Adrenal gland (tissue), 7 donors: Measurements from ENCODE around the genes ABHD15 and EVI2B.

GRCh38 chr17:29566900-29567818 lies at the start of gene ABHD15:
TSS of gene ABHD15 (minus strand) at chr17:29567037.
- PRO-cap, 3 experiments, result peak in 3 of 3 experiments; most common plus-strand start chr17:29567199 (in 1); most common minus-strand start chr17:29567033 (in 3)
- RAMPAGE, long total RNA, 4 experiments, result start-site peak on the plus strand in 1 of 4 experiments, at chr17:29567160-29567285 at its widest, 8 reads per replicate
- RRBS, result under 1% methylated on average over 47 of the region's 101 CpGs

DNA sequence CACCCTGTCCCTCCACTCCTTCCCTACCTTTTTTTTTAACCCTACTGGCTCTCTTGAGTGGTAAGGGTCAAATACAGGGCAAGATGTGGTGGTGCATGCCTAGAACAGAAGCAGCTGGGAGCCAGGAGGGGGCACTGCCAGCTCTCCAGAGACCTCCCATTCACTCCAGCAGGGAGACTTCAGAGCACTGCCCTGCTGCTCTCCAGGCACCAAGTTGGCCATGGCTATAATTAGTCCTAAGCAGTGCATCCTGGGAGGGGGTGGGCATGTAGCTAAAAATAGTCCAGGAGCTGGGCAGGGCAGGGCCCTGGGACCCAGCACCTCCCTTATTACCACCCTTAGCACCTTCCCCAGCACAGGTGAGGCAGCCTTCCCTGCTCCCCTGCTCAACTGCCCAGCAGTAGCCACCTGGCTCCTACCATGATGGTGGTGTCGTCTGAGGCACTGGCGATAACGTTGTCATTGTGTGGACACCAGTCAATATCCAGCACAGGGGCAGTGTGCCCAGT lies 3.4 kb downstream of the CORO6 start:
- PRO-cap, 3 experiments, result no peak in any of the 3 experiments
- RAMPAGE, long total RNA, 4 experiments, result no peak in any of the 4 experiments
- RRBS, result no CpG with 5 or more reads among the region's 3 CpGs

DNA sequence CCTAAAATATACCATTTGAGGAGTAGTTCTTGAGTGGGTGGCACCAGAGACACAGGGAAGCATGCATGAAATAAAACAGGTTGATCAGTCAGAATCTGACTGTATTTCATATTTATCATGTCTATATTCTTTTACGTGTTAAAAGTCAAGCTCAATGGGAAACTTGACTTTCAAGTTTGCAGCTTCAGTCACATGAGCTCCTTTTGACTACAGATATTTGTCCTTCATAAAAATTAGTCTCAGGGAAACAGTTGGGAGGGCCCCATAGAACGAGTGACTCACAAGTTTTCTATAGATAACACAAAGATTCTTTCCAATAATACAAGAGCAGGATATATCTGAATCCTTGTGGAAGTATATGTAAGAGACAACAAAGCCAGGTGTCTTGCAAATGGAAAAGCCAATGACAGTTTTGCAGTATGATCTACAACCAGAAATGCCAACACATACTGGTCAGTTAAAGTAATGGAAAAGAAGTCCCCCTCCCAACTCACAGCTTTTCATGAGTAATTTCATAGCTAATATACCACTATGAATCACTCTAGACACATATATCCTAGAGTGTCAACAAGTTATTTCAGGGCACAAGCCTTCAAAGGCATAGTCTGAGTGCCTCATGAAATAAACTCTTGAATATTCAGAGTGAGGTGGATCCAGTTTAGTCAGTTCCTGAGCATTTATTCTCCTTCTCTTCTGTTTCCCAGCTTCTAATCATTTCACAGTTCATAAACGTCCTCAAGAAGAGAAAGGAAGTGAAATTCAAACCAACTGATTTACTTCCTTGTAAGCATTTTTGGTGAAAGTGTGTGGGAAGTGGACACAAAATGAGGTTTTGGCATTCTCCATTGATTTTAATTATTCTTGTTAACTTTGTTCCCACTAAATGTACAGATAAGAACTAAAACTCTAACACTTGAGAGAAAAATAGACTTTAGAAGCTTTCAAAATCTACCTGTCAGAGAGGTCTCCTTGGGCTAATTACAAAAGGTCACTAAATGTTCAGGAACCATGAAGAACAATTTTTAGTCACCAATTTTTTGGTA lies 42.5 kb upstream of the CORO6 start:
- PRO-cap, 3 experiments, result no peak in any of the 3 experiments
- RAMPAGE, long total RNA, 4 experiments, result no peak in any of the 4 experiments
- RRBS, result no CpG with 5 or more reads among the region's 3 CpGs

DNA sequence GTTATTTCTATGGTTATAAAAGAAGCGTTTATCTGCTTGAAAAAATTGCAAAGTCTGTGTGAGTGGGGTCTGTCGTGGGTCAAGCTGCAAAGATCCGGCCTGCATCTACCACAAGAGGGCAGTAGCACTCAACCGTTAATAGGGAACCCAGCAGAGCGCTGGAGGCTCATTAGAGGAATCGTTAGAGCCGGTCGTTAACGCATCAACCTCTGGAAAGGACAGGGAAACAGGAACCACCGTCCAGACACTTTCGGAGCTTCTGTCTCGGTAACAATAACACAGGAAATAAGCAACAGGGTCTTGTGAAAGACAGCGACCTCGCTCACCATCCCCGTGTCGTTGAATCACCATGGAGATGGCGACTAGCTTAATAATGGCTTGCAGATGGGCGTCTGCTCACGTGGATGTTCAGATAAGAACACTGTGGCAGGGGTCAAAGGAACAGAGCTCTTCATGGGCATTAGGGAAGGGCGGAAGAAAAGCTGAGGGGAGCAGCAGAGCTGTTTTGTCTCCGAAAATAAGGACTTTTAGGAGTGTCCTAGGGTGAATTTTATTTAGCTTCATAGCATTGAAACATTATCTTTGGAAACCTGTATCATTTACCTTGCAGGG lies 11.9 kb upstream of the NSRP1 start:
- PRO-cap, 3 experiments, result peak in 3 of 3 experiments; most common plus-strand start position 169 of the sequence (in 2); most common minus-strand start position 261 of the sequence (in 1)
- RAMPAGE, long total RNA, 4 experiments, result no peak in any of the 4 experiments
- RRBS, result 3% methylated on average over 4 of the region's 21 CpGs

GRCh38 chr17:30243193-30243418 lies 7.6 kb upstream of the SLC6A4 start:
- PRO-cap, 3 experiments, result no peak in any of the 3 experiments
- RAMPAGE, long total RNA, 4 experiments, result no peak in any of the 4 experiments
- RRBS, result no CpG with 5 or more reads among the region's 1 CpG

DNA sequence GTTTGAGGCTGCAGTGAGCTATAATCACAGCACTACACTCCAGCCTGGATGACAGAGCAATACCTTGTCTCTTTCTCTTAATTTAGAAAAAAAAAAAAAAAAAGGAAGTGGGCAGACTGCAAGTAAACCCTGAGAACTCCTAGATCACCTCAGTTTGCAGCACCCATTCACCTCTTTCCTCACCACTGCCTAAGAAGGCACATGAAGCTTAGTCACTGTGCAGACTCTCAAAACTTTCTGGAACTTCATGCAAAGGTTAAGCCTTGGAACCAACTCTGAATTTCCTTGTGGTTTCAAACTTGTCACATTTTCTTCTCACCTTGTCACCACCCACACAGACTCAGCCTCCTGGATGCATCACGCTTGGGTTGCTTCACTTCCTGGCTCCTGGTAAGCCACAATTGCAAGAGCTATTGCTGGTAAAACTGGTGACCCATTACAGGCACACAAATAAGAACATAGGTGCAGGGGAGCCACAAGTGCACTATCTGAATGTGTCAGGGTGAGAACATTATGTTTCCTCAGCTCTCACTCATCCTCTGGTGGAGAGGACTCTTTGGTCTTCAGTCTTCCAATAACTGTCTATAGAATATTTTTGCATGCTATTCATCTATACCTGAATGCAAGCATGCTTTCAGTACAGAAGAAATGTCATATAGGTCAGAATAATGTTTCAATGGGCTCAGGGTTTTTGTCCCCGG lies 14.9 kb upstream of the CPD start:
- PRO-cap, 3 experiments, result no peak in any of the 3 experiments
- RAMPAGE, long total RNA, 4 experiments, result no peak in any of the 4 experiments
- RRBS, result no CpG with 5 or more reads among the region's 2 CpGs

GRCh38 chr17:30376231-30377267 lies 2.2 kb upstream of the CPD start:
- PRO-cap, 3 experiments, result no peak in any of the 3 experiments
- RAMPAGE, long total RNA, 4 experiments, result no peak in any of the 4 experiments
- RRBS, result 94% methylated on average over 2 of the region's 11 CpGs

GRCh38 chr17:30461774-30462278 lies 15.4 kb upstream of the GOSR1 start:
- PRO-cap, 3 experiments, result no peak in any of the 3 experiments
- RAMPAGE, long total RNA, 4 experiments, result no peak in any of the 4 experiments
- RRBS, result no CpG with 5 or more reads among the region's 2 CpGs

DNA sequence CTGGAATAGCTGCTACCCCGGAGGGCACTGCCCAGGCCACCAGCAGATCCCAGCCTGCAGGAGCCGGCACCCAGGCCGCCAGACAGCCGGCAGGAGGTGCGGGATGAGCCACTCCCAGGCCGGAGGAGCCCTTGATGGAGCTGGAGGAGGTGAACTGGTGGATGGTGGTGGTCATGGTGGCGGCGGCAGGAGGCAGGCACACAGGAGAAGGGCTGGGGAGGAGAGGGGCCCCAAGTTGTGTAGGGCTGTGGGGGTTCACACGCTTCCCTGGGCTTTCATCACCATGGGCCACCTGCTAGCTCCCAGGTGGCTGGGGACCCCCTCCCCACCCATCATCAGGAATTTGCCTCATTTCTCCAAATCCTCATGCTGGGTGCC lies 94.4 kb downstream of the GOSR1 start:
- PRO-cap, 3 experiments, result no peak in any of the 3 experiments
- RAMPAGE, long total RNA, 4 experiments, result no peak in any of the 4 experiments
- RRBS, result 91% methylated on average over 1 of the region's 9 CpGs

DNA sequence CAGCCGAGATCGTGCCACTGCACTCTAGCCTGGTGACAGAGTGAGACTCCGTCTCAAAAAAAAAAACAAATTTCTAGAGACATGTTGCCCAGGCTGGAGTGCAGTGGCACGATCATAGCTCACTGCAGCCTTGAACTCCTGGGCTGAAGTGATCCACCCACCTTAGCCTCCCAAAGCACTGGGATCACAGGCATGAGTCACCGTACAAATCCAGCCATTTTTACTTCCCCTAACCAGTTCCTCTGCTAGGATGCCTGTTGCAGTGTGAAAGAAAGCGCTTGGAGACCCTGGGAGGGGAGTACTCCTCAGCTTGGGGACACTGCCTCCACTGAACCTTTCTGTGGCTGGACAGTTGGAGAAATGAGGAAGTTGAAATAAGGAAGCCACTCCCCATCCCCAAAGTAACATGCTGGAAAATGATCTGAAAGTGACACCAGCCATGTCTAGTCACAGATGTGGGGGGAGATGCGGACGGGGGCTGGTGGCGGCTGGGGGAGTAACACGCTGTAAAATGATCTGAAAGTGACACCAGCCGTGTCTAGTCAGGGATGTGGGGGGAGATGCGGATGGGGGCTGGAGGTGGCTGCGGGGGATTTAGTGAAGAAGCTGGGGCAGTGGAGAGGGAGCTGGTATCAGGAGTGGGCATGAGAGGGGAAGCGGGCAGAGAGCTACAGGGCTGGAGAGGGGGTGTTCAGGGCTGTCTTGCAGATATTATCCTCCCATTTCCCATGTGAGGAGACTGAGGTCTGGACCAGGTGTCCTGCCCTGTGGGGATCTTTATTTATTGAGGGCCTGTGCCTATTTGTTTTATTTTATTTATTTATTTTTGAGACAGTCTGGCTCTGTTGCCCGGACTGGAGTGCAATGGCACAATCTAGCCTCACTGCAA lies 95.9 kb downstream of the CRLF3 start:
- PRO-cap, 3 experiments, result peak in 1 of 3 experiments; most common plus-strand start position 446 of the sequence (in 1); most common minus-strand start position 334 of the sequence (in 1)
- RAMPAGE, long total RNA, 4 experiments, result no peak in any of the 4 experiments
- RRBS, result no CpG with 5 or more reads among the region's 15 CpGs

- PRO-cap, 3 experiments, result peak in 3 of 3 experiments; most common plus-strand start chr17:30922407 (in 1); most common minus-strand start chr17:30922948 (in 3)
- RAMPAGE, long total RNA, 4 experiments, result no peak in any of the 4 experiments
- RRBS, result 2% methylated on average over 14 of the region's 76 CpGs
Measured at GRCh38 chr17:30922187-30923219, 758 bp downstream of the ADAP2 start.

- PRO-cap, 3 experiments, result peak in 3 of 3 experiments; most common plus-strand start chr17:31008456 (in 2); most common minus-strand start chr17:31008441 (in 3)
- RAMPAGE, long total RNA, 4 experiments, result start-site peak on the plus strand in 2 of 4 experiments, at chr17:31008567-31008638 at its widest, 21 to 23 reads per replicate; start-site peak on the minus strand in 3 of 4 experiments, at chr17:31008504-31008721 at its widest, 5 to 15 reads per replicate
- RRBS, result 2% methylated on average over 21 of the region's 73 CpGs
Measured at GRCh38 chr17:31007820-31008998, 37.4 kb downstream of the RNF135 start.

GRCh38 chr17:31110994-31111529 lies 16.3 kb downstream of the NF1 start:
- PRO-cap, 3 experiments, result no peak in any of the 3 experiments
- RAMPAGE, long total RNA, 4 experiments, result no peak in any of the 4 experiments
- RRBS, result no CpG with 5 or more reads among the region's 2 CpGs

- PRO-cap, 3 experiments, result no peak in any of the 3 experiments
- RAMPAGE, long total RNA, 4 experiments, result no peak in any of the 4 experiments
- RRBS, result no CpG with 5 or more reads among the region's 7 CpGs
Measured at GRCh38 chr17:31187496-31188293, 92.9 kb downstream of the NF1 start.

DNA sequence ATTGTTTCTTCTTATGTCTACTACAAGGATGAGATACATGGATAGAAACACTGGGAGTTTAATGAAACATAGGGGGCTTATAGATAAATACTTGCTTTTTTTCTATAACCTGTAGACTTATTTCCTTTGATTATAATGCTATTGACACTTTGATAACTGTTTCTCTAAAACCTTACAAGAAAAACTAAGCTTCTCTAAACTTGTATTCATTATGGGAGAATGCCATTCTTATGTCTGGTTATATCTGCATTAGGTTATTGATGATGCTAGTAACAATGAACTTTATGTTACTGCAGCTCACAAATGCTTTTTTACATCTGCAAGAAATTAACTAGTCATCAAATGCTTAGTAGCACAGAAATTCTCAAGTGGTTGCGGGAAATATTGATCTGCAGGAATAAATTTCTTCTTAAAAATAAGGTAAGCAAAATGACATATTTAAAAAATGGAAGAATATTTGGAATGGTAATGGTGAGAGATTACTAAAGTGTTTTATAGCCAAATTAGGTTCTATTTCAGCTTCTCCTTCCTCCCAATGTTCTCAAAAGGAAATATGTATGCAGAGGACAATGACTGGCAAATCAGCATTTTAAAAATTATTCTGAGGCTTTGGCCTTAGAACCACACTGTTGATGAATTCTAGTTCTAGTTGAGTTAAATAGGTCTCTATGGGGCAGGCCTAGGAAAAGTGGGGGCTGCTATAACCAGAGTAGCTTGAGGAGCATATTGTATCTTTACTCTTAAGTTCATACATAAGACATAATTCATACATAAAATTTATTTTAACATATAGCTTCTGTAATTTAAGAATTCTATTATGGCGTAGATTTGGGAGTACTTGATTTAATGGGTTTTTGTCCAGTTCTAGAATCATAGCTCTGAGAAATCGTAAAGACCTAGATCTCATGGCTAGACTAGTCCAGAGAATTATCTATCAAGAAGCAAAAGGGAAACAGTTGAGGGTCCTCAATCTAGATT lies 73.6 kb downstream of the OMG start:
- PRO-cap, 3 experiments, result no peak in any of the 3 experiments
- RAMPAGE, long total RNA, 4 experiments, result no peak in any of the 4 experiments
- RRBS, result no CpG with 5 or more reads among the region's 3 CpGs

- PRO-cap, 3 experiments, result no peak in any of the 3 experiments
- RAMPAGE, long total RNA, 4 experiments, result no peak in any of the 4 experiments
- RRBS, result no CpG with 5 or more reads among the region's 5 CpGs
Measured at GRCh38 chr17:31310202-31310873, 3.5 kb downstream of the EVI2B start.

DNA sequence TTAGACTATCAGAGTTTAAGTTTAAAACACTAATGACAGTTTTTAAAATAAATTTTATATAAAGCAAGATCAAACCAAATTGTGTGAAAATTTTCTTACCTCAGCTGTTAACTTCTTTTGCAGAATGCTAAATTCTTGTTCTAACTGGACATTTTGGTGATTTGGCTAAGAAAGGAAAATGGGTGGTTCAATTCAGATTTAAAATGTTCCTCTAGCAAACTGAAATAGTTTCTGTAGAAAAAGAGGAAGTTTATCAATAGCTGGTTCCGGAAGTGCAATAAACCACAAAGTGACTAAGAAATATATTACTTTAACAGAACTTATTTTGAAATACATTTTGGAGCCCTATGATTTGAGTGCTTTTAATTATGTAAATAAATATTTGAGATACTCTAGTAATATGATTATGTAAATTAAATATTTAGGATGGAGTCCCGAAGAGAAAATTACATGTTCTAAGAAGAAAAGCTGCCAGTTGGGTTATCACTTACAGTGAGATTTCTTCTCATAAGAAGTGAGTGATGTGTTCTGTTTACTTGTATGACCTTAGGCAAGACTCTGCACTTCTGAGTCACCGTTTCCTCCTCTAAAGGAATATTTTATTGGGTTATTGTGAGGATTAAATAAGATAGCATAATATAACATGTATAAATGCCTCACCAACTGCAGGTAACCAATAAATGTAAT lies at the start of gene EVI2B:
TSS of gene EVI2B (minus strand) at position 175 of the 687 bp plus-strand sequence.
- PRO-cap, 3 experiments, result peak in 2 of 3 experiments; most common minus-strand start position 129 of the sequence (in 1)
- RAMPAGE, long total RNA, 4 experiments, result start-site peak on the minus strand in 4 of 4 experiments, centred at positions 136 to 194 of the sequence, 21 to 130 reads per replicate
- RRBS, result no CpG with 5 or more reads among the region's 3 CpGs

DNA sequence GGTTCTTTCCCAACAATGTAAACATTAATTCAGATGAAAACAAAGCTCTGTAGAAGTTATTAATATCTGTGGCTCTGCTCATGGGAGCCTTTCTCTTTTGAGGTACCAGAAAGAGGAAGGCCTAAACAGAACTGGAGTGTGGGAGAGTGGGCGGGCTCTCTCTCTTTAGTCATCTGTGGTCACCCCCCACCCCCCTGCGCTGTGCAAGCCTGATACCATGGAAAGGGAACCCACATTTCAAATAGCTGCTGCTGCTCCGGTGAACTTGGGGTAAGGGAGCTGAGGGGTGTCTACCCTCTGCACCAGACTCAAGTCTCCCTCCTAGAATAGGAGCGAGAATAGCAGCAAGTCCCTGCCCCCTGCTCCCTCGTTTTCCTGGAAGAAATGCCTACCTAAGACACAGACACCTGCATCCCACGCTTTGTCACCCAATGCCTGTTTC lies 101.8 kb downstream of the RAB11FIP4 start:
- PRO-cap, 3 experiments, result no peak in any of the 3 experiments
- RAMPAGE, long total RNA, 4 experiments, result no peak in any of the 4 experiments
- RRBS, result no CpG with 5 or more reads among the region's 6 CpGs

DNA sequence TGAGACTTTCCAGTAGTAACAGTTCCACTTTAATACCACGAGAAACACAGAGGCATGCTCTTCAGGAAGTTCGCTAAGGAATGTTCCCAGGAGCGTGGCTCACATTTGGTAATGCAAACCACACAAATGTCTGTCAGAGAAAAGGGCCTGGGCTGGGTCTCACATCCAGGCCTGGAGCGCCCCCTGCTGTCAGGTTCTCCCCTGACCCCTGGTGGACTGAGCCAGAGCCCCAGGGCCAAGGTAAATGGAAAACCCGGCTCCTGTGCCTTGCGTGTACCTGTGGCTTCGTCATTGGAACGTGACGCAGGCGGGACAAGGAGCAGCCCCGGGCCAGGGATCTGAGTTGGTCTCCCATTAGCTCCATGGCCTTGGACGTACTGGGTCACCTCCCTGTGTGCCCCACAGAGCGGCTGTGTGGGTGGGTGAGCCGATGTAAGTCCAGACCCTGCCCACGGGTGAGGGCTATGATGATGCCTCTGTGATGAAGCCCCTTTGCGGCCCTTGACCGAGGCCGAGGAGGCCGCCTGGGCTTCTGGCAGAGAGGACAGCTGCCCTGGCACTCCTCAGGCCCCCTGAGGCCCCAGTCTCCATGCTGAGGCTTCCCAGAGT lies 134.0 kb downstream of the RAB11FIP4 start:
- PRO-cap, 3 experiments, result no peak in any of the 3 experiments
- RAMPAGE, long total RNA, 4 experiments, result no peak in any of the 4 experiments
- RRBS, result 26% methylated on average over 7 of the region's 19 CpGs

- PRO-cap, 3 experiments, result no peak in any of the 3 experiments
- RAMPAGE, long total RNA, 4 experiments, result no peak in any of the 4 experiments
- RRBS, result no CpG with 5 or more reads among the region's 4 CpGs
Measured at GRCh38 chr17:31802431-31803032, 56.5 kb downstream of the COPRS start.